Melanocyte of skin (primary cell): Measurements from ENCODE around the gene ARHGEF12.

DNA sequence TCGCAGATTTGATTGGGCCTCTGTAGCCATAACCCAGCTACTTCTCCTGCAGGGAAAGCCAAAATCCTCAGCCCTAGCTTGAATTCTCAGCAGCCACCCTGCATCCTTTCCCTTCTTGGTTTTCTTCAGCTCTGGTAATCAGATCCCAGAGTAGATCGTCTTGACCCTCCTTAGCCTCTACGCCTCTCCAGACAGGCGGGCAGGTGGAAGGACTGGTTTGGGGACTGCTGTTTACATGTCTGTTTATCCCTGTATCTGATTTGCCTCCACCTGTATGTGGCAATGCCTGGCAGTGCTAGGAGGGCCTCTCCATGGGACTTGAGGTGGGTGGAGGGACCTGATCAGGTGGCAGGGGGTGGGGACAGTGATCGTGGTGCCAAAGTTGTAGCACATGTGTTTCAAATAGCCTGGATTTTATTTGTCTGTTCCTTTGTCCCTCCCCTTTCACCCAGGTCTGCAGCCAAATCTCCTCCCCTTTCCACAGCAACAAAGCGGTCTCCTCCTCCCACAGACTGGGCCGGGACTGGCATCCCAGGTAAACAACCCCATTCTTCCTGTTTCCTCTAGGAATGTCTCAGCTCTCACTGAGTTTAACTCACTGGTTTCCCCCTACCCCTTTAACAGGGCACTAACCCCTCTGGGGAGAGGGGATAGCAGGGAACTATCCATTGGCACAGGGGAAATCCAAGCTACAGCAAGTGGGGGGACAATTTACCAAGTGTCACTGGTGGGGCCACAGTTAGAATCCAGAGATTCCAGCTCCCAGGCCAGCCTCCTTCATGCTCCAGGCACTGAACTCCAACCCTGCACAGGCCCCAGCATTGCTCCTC, 23.1 kb upstream of the TLCD5 start:
- CAGE, long polyA plus RNA, 2 experiments = no peak in any of the 2 experiments

DNA sequence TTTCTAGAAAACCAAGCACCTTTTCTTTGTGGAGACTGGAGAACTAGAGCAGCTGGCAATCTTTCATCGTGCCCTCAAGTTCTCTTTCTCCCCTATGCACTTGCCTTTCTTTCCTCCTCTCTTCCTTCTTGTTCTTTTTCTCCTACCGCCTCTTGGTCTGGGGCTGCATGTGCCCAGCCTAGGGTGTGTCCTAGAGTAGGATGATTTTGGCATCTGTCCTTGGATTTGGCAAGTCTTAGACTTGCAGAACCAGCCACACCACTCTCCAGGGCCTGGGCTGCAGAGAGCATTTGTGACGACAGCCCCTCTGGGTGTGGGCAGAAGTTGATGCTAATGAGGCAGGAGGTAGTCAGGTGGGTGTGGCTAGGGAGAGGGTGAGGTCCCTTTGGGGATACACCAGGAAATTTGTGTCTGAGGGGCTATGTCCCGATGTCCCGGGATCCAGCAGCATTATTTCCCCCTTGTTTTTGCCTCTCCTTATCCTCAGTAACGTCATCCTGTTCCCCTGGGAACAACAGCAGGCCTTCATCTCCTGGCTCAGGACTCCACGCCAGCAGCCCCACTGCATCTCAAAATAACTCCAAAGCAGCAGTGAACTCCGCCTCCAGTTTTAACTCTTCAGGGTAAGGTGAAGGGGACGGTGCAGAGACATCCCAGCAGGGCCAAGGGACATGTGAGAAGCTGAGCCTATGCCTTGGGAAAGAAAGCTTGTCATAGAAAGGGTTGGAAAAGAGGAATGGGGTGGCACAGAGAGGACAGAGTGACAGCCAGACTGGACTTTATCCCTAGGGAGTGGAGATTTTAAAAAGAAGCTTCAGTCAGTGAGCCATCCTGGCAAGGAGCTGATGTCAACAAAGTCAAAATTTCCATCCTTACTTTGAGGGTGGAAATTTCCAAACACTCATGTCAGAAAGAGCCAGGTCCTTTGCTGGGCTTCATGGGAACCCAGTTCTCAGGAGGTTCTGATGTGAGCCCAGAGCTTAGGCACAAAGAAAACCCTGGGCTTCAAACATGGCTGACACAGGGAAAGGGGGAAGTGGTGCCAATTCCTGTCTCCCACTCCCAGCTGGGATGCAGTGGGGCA, 8.0 kb upstream of the TLCD5 start:
- CAGE, long polyA plus RNA, 2 experiments = no peak in any of the 2 experiments

- CAGE, long polyA plus RNA, 2 experiments = no peak in any of the 2 experiments
These were observed at the start of gene ARHGEF12 for GRCh38 chr11:120335445-120336617. ARHGEF12 (plus strand) TSS chr11:120336413.

DNA sequence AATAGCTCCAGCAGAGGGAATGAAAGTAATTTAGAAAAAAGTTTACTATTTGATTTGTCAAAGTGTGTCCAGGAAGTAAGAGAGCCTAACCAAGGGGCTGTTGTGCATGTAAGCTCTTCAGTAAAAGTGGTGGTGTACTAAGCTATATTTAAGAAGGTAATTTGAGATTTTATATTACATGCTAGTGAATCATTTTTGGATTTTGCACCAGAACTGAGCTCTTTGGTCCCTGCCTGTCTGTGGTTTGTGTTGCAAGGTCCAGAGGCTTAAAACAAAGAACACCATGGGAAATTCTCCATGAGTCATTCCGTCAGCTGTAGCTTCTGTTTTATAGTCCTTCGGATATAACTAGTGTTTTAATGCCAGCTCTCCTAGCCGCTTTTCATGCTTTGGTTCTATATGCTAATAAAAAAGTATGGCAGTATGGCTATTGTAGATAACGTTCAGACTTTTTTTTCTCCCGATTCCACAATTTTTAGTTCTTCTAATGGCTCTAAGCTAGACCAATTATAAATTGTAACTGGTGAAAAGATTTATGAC, 64.6 kb downstream of the ARHGEF12 start:
- CAGE, long polyA plus RNA, 2 experiments = no peak in any of the 2 experiments

DNA sequence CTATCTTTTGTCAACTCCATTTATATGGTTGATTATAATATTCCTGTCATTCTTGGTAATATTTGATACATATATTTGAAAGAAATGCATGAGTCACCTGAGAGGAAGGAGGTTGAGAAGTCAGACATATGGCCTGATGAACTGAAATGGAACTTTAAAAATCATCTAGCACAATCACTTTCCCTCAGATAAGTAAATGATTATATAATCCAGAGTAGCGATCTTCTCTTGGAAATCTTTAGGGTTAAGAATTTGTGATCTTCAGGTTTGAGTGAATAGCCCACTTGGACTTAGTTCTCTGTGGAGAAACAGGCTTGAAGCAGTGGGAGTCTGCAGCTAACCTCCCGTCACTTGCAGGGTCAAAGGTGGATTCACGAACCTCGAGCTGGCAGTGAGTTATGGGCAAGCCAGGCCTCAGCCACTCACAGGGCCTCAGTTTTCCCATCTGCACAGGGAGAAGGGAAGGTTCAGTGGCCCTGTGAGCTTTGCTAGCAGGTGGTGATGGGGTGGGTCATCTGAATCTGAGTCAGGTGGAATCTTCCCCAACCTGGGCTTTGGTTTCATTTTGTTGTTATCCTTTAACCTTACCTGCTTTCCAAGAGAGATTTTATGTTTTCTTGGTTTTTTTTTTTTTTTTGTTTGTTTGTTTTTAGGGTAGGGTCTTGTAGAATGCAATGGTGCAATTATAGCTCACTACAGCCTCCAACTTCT, 86.7 kb upstream of the GRIK4 start:
- CAGE, long polyA plus RNA, 2 experiments = no peak in any of the 2 experiments

DNA sequence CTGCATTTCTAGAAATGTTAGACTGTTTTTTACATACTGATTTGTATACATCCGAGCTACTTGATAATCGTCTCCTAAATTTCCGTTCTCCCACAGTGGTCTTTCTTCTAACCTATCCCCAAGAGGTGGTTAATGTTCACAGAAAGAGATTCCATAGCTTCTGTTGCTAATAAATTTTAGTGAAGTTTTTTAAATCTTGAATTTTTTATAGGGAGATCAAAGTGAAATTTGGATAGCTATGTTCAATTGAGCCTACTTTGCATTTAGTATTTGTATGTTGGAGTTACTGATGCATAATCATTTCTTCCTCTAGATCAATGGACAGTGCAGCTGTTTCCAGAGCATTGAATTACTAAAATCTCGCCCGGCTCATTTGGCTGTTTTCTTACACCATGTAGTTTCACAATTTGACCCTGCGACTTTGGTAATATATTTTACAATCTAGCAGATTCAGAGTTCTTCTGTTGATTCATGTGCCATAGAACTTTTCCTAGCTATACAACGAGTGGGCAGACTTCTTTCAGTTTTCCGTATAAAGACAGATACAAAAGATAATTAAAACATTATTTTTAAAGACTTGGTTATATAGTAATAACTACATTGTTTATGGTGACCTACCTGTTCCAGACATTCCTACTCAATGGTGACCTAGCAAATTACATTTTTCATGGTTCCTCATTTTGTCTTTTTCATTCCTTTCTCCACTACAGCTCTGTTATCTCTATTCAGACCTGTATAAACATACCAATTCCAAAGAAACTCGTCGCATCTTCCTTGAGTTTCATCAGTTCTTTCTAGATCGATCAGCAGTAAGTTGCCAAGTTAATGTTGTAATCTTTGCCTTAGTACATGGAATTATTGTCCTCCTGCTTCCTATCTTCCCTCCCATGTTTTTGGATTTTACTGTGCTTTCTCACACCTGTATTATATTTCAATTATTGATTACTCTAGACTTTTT, 69.9 kb upstream of the GRIK4 start:
- CAGE, long polyA plus RNA, 2 experiments = no peak in any of the 2 experiments

DNA sequence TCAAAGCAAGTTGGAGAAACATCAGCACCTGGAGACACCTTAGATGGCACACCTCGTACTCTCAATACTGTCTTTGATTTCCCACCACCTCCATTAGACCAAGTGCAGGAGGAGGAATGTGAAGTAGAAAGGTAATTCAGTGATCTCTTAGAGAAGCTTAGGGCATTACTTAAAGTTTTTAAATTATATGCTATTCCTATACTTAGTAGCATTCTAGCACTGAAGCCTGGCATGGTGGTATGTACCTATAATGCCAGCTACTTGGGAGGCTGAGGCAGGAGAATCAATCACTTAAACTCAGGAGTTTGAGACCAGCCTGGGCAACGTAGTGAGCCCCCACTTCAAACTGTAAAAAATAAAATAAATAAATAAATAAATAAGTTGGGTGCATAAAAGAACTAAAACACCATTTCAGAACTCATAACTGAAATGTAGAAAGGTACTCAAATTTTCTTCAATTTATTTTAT, 54.4 kb upstream of the GRIK4 start:
- CAGE, long polyA plus RNA, 2 experiments = no peak in any of the 2 experiments

- CAGE, long polyA plus RNA, 2 experiments = no peak in any of the 2 experiments
These were observed 44.4 kb upstream of the GRIK4 start for GRCh38 chr11:120467086-120467532.

GRCh38 chr11:120564506-120565403, 53.2 kb downstream of the GRIK4 start:
- CAGE, long polyA plus RNA, 2 experiments = no peak in any of the 2 experiments

- CAGE, long polyA plus RNA, 2 experiments = no peak in any of the 2 experiments
These were observed 5.8 kb downstream of the TBCEL start for GRCh38 chr11:121029536-121030194.

DNA sequence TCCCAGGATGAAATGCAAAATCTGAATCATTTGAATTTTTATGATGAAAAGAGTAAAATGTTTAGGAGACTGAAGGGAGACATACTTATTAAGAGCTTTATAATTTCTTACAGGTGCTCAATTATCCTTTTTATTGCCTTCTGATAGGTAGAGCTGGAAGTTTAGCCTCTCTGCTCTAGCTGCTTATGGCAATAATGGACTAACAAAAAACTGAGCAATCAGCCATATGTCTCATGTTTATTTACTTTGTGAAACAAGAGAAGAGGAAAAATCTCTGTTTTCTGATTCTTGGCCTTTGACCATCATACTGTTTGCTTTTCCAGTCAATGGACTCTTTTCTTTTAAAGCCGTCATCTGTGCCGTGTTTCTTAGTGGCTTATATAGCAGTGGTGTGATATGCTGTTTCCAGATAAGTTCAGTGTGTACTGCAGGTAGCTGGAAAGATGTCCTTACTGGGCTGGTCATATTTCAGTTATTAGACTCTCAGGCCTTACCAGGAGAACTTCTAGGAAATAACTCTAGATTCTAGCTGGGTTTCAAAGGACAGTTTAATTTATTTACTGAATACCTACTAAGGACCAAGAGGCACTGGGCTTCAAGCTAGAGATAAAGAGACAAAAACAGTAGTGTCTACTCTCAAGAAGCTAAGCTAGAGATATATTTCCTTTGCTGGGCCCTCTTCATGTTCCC, 33.6 kb upstream of the TECTA start:
- CAGE, long polyA plus RNA, 2 experiments = no peak in any of the 2 experiments

- CAGE, long polyA plus RNA, 2 experiments = no peak in any of the 2 experiments
These were observed 30.3 kb downstream of the SORL1 start for GRCh38 chr11:121482284-121482897.

GRCh38 chr11:121515072-121515655, 63.0 kb downstream of the SORL1 start:
- CAGE, long polyA plus RNA, 2 experiments = no peak in any of the 2 experiments

DNA sequence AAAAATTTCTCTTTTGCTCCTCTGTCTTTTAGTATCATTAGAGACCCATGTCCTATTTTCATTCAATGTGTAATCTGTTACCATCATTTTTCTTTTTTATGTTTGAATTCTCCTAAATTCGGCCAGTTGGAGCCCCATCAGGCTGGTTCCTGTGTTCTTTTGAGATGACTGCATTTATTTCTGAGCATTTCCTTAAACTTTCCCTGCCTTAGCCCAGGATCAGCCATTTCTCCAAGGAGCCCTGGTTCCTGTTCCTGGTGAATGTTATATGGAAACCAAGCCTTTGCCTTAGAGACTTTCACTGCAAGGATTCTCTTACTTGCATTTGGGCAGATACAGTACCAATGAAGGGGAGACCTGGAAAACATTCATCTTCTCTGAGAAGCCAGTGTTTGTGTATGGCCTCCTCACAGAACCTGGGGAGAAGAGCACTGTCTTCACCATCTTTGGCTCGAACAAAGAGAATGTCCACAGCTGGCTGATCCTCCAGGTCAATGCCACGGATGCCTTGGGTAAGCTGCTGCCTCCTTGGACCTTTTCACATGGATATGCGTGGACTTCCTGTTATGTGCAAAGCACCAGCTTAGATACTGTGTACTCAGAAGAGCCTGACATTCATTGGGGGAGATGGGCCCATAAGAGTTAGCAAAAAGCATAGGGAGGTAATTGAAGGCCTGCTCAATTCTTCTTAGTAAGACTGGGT, 91.3 kb downstream of the SORL1 start:
- CAGE, long polyA plus RNA, 2 experiments = no peak in any of the 2 experiments

- CAGE, long polyA plus RNA, 2 experiments = no peak in any of the 2 experiments
These were observed 98.2 kb downstream of the SORL1 start for GRCh38 chr11:121550363-121550731.

DNA sequence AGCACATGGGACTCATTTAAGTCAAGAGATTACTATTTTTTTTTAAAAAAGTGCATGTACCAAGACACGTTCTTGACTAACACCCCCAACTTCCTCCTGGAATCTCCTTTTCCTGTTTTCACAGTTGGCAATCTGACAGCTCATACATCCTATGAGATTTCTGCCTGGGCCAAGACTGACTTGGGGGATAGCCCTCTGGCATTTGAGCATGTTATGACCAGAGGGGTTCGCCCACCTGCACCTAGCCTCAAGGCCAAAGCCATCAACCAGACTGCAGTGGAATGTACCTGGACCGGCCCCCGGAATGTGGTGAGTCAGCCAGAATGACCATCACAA, 162.6 kb downstream of the SORL1 start:
- CAGE, long polyA plus RNA, 2 experiments = no peak in any of the 2 experiments

DNA sequence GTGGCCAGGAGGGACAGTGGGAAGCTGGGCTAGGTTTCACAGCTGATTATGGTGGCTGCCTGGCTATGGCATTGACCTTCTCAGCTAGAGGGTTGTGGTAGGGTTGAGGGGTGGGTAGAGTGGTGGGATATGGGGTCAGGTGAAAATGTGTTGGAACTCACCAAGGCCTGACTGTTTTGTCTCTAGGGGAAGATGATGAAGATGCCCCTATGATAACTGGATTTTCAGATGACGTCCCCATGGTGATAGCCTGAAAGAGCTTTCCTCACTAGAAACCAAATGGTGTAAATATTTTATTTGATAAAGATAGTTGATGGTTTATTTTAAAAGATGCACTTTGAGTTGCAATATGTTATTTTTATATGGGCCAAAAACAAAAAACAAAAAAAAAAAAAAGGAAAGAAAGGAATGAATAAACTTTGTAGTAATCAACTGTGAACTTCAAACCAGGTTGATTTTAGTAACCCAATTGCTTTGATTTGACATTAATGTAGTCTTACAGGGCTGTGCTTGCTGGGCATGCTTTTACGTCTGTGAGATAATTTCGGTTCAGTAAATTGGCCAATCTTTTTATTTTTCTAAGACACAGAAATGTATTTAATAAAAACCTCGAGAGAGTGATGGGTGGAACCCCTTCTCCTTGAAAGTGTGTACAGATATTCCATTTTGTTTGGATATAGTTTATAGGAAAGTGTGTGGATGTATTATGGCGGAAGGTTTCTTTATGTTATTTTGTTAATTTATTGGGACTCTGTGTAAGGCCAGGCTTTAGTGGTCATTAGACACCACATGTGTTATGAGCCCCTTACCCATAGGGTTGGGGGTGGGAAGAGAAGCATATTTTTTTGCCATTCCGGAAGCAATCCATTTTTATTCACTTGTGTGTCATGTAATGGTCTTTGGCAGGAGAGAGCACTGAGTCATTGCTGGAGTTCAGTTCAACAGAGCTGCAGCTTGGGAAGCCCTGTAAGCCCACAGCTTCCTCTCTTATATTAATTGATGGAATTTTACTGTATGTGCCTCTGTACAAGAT, 177.5 kb downstream of the SORL1 start:
- CAGE, long polyA plus RNA, 2 experiments = no peak in any of the 2 experiments

DNA sequence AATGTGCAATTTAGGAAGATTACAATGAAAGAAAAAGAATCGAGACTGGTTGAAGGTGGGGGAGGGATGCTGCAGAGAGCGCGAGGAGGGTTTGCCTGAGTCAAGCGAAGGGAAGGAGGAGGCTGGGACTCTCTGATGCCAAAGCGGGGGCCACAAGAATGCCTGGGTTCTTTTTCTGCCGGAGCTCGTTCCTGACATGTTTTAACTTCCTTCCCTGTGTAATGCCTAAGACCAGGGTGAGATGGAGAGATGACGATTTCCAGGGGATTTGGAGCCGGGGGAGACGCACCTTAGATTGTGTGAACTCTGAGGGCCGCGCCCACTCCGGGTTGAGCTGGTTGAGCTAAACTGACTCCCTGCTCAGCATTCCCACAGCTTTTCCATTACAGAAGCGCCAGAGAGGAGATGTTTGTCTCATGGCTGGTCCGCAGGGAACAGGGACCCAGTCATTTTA, 271.2 kb downstream of the SORL1 start:
- CAGE, long polyA plus RNA, 2 experiments = no peak in any of the 2 experiments

DNA sequence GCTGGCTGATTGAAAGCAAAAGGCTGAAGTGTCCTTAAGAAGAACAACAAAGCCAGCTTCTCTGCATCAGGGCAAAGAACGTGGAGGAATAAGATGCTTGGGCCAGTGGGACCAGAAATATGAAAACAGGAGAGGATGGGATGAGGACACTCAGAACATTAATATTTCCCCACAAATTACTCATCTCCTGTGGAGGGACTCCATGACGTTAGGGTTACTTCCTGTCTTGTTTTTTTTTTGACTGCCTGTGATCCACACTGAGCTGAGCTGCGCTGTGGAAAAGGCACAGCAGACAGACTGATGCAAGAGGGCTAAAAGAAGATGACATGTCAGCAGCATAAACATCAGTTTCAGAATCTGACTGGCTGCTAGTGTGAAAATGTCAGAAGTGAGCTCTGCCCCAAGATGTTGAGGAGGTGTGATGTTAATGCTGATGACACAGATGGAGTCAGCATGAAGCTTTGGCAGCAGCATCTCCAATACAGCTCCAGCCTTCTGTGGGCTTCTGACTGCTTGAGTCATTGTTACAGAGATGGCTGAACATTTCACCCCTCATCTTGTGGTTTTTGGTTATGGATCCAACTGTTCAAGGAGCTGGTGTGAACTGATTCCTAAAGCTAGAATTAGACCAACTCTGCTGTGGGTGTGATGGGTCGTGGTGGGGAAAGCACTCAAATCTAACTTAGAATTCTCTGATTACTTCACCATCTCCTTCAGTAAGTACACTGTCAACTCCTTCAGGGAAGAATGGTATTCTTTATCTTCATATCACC, 286.8 kb downstream of the BLID start:
- CAGE, long polyA plus RNA, 2 experiments = no peak in any of the 2 experiments

GRCh38 chr11:121932131-121932419, 183.9 kb downstream of the BLID start:
- CAGE, long polyA plus RNA, 2 experiments = no peak in any of the 2 experiments